HL-60 (cell line): ENCODE measurements around a stretch of chr2.

- RRBS: no CpG with 5 or more reads among the region's 10 CpGs
These were observed 2.2 kb upstream of the RHOB start for GRCh38 chr2:20444569-20445161.

DNA sequence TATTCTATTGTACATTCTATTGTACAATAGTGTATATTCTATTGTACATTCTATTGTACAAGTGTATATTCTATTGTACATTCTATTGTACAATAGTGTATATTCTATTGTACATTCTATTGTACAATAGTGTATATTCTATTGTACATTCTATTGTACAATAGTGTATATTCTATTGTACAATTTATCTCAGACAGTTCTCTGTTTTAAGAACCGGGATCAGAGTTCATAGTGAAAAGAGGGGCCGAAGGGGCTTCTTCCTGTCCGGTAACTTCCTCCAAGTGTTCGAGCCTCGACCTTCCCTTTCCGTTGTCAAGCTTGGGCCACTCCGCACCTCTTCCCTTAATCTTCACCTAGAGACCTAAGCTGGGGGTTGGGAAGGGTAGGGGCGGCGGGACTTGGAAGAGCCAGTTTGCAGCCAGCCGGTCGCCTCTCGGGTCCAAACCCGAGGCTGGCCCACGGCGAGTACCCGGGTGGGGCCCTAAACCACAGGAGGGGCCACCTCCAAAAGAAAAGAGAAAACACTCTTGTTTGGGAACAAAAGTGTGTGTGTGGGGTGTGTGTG lies 764 bp upstream of the RHOB start:
- RRBS: 5% methylated on average over 7 of the region's 16 CpGs

GRCh38 chr2:20446593-20446995 lies 280 bp upstream of the RHOB start:
- RRBS: 5% methylated on average over 20 of the region's 32 CpGs

DNA sequence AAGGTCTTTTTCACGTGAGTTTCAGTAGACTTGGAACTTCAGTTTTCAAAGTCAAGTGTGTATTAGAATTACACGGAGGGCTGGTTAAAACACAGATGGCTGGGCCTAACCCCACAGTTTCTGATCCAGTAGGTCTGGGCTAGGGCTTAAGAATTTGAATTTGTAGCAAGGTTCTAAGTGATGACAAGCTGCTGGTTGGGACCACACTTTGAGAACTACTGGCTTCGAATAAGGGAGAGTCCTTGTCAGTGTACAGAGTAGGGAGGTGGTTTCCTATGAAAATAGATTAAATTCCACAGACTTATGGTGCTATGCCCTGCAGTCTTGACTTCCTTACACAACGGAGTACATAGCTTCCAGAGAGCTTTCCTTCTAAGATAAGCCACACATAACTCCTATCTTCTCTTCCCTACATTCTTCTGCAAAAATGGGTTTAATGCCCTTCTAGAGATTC lies 4.5 kb downstream of the RHOB start:
- RRBS: no CpG with 5 or more reads among the region's 4 CpGs

GRCh38 chr2:20468933-20469539 lies 22.2 kb downstream of the RHOB start:
- RRBS: no CpG with 5 or more reads among the region's 7 CpGs

GRCh38 chr2:20666589-20667084 lies 307 bp upstream of the GDF7 start:
- RRBS: 3% methylated on average over 27 of the region's 54 CpGs

GRCh38 chr2:21002470-21003569 lies 41.1 kb downstream of the APOB start:
- RRBS: no CpG with 5 or more reads among the region's 13 CpGs

DNA sequence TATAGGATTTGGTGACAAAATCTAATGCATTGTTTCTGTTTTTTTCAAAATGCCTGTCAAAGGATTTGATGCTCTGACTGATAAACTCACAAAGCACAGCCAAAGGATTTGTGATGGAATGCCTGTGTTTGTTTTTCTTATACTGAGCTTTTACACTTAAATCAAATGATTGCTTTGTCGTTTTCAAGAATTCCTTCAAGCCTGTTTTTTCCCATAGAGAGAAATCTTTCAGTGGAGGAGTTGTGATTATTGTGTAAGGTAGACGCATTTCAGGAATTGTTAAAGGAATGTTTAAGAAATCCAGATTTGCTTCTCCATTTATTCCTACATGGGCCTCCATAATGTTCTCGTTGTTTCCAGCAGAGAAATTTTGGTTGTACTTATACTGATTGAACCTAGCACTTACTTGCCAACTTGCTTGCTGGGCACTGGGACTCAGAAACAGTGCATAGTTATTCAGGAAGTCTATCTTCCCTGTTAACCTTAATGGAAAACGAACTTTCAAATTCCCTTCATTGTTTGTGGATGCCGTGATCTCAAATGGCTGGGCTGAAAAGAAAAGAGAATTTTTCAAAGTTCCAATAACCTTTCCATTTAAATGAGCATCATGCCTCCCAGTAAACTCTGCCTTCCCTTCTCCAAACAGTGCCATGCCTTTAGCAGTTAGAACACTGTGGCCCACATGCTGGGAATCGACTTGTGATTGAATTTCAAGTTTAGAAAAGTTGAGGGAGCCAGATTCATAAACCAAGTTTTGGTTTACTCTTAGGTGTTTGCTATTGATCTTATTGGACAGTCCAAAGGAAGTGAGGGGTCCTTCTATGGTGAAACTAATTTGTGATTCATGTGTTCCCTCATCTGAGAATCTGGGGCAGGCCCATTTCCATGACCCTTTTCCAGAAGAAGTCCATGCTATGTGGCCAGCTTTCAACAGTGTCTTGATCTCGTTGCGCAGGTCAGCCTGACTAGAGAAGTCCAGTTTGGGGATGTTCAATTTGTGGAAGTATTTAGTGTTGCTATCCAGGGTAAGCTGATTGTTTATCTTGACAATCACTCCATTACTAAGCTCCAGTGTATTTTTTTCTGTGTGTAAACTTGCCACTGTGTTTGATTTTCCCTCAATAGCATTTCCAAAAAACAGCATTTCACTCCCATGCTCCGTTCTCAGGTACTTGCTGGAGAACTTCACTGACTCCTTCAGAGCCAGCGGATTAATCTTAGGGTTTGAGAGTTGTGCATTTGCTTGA lies 36.3 kb downstream of the APOB start:
- RRBS: no CpG with 5 or more reads among the region's 10 CpGs

- RRBS: no CpG with 5 or more reads among the region's 9 CpGs
These were observed 33.0 kb downstream of the APOB start for GRCh38 chr2:21010774-21011415.

- RRBS: no CpG with 5 or more reads among the region's 2 CpGs
These were observed 24.6 kb downstream of the APOB start for GRCh38 chr2:21019264-21019670.

DNA sequence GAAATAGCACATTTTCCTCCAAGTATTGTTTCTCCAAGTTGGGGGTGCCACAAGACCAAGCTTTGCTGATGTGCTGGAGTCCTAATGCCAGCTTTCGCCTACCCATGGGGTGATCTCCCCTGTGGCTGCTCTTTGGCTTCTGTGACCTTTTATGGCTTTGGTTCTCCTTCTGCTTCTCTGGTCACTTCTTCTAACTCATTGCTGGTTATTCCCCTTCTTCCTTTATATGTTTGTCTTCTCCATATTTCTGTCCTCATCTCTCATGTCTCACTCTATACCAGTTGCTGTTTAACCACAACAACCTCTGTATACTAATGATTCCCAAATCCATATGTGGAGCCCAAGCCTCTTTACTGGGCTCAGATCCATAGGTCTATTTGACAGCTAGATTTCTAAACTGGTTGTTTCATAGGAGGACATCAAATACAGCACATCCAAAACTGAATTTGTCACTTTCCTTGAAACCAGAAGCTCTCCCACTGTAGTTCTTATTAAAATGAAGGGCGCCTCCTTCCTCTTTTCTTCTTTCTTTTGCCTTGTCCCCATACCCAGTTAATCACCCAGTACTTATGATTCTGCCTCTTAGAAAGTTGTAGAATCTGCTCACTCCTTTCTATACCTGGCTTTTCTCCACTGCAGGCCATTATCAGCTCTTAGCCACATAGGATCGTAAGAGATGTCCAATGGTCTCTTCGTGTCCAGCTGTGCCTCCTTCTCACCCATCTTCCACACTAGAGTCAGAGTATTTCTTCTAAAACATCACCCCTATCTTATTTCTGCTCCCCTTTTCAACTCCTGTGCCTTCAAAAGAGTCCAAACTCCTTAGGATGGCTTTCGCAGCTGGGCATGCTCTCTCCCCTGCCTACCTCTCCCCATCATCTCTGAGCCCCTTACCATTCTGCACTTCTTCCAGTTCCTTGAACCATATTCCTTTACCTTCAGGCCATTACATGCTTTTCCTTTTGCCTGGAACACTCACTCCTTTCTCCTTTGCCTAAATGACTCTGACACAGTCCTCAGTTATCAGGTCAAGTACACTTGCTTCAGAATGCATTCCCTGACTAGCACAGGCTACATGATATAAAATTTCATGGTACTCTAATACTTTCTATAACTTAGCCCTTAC lies 22.8 kb downstream of the APOB start:
- RRBS: no CpG with 5 or more reads among the region's 5 CpGs

GRCh38 chr2:21036459-21037668 lies 7.0 kb downstream of the APOB start:
- RRBS: no CpG with 5 or more reads among the region's 16 CpGs

DNA sequence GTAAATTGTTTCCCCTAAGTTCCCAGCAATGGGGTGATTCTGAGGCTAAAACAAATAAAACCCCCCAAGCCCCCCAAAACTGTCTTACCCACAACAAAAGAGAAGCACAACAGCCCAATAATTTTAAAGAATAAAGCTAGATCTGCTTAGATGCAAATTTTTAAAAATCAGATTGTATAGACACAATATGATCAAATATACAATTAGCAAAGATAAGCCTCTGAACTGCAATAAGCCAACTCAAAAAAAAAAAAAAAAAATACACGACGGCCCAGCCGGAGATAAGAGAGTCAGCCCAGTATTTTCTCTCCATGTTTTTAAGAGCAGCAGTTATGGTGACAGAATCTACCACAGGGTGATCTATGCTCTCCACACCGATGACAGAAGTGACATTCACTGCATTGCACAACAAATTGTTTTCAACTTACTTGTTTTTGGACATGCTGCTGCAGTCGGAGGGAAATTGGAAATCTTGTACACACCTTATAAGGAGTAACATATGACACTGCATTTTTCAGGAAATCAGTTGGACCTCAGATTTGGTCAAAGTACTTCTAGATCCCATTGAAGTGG lies 23.1 kb upstream of the APOB start:
- RRBS: no CpG with 5 or more reads among the region's 5 CpGs

DNA sequence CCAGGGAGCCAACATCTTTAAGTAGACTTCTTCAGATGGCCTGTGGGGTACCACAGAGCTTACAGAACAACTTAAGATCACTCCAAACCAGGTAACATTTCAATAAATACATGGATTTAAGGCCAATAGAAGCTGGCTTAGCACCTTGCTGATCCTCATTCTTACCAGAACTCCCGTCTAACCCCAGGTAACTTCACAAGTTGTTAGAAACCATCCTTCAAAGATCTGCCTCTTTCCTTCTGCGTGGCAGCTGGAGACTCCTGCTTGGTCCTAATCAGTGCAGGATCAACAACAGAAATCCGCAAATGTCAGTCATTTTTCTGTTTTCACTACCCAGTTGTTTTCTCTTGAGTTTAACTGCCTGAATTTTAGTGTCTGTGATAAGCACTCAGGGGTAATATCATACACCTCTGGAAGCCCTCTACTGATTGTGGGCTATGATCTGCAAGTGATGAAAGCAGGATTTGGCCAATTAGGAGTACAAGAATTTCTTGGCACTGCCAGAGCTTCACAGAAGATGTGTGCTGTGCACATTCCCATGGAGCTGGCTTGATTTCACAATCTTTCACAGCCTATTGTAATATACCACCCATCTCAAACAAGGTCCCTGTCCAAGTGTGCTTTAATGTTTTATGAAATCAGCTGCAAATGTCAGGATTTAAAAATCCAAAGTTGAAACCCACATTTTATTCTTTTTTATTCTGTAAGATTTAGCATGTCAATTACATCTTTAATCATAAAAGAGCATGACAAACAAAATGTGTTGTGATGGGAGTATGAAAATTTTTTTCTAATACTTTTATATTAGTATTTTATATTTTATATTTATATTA lies 27.4 kb upstream of the TDRD15 start:
- RRBS: no CpG with 5 or more reads among the region's 3 CpGs

DNA sequence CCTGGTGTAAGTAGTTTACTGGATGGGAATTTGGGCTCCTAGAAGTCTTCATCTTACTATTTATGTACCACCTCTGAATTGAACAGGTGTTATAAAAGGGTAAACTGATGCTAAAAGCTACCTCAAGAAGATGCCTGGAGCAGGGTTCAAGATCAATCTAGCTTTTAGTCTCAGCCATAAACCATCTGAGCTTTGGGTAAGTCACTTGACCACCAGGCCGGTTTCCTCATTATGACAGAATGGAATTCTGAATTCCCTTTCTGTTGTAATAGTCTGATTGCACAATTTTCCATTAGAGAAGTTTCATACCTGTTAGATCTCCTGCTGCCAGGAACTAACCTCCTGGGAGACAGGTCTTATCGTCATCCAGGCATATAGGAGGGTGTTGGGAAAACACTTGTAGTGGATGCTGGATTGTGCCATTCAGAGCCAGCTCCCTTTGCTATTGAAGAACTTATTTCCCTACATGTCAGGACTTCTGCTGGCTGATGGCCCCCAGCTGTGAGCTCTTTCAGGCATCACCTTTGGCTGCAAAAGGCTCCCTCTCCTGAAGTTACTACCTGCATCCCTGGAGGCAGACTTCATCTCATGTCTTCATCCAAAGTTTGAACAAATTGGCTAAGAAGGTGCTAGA lies 272.5 kb downstream of the TDRD15 start:
- RRBS: no CpG with 5 or more reads among the region's 2 CpGs

GRCh38 chr2:21423292-21423660 lies 299.5 kb downstream of the TDRD15 start:
- RRBS: no CpG with 5 or more reads among the region's 1 CpG

DNA sequence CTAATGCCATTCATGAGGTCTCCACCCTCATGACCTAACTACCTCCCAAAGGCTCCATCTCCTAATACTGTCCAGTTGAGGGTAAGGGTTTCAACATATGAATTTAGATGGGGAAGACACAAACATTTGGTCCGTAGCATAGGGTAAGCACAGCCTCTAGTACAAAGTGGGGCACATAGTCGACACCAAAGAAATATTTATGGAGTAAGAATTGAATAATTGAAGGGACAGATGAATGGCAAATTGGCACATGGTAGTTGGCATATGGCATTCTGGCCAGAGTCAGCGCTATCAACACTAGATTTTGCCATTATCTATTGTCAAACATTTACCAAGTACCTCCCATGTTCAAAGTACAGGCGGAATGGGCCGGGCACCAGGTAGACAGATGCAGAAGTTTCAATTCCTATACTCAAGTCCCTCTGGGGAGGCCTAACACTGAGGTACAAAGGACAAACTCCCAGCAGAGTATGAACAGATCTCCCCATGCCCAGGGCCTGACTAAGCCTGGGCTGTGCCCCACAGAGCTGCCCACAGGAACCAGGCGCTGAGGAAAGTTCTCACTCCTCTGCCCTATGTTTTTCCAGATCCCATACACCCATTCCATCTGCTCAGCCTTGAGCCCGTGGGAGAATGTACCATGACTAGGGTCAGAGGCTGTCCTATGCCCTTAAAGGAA lies 257.6 kb upstream of the KLHL29 start:
- RRBS: no CpG with 5 or more reads among the region's 7 CpGs

DNA sequence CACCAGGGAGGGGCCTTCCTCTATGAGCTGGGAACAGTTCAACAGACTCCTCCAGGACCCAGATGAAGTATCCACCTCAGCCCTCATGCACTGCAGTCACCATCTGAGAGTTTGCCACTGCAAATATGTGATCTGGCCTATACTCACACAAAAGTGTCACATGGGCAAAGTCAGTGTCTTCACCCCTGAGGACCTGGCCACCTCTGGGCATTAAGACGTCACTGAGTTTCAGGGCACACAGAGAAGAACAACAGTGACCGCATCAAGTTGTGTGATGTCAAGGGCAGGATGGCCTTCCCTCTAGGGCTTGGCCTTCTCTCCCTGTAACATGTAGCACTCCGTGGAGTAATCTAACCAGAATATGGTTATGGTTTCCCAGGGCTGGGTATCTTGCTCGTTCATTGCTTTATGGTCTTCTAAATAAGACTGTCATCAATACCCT lies 136.8 kb upstream of the KLHL29 start:
- RRBS: no CpG with 5 or more reads among the region's 4 CpGs

GRCh38 chr2:23380294-23381066 lies 4.5 kb upstream of the KLHL29 start:
- RRBS: 100% methylated on average over 2 of the region's 9 CpGs